ENCODE data around the genes POLR2L and TSPAN4.

DNA sequence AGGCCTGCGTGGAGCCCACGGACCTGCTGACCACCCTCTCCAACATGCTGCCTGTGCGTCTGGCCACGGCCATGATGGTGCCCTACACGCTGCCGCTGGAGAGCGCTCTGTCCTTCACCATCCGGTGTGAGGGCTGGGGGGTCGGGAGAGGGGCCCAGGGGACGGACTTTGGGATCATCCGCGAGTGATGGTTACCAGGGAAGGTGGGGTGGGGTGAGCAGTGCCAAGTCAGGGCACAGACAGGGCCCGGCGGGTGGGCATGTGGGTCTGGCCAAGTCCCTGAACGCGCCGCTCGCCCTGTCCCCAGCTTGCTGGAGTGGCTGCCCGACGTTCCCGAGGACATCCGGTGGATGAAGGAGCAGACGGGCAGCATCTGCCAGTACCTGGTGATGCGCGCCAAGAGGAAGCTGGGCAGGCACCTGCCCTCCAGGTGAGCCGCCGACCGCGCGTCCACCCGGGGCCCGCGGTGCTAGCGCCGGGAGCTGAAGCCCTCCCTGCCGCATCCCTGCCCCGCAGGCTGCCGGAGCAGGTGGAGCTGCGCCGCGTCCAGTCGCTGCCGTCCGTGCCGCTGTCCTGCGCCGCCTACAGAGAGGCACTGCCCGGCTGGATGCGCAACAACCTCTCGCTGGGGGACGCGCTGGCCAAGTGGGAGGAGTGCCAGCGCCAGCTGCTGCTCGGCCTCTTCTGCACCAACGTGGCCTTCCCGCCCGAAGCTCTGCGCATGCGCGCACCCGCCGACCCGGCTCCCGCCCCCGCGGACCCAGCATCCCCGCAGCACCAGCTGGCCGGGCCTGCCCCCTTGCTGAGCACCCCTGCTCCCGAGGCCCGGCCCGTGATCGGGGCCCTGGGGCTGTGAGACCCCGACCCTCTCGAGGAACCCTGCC lies 3.5 kb upstream of the CRACR2B start:
- PRO-cap, result no peak

DNA sequence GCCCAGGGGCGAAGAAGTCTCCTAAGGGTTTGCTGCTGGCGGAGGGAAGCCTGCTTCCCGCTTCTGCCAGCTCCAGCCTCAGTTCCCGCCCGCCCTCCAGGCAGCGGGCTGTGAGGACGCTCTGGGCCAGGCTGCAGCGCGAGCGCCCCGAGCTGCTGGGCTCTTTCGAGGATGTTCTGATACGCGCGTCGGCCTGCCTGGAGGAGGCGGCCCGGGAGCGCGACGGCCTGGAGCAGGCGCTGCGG lies 2.1 kb downstream of the CRACR2B start:
- PRO-cap, result unidirectional peak, plus-strand start at position 81 of the sequence

GRCh38 chr11:831488-831920 lies 1.2 kb upstream of the CD151 start:
- PRO-cap, result no peak

DNA sequence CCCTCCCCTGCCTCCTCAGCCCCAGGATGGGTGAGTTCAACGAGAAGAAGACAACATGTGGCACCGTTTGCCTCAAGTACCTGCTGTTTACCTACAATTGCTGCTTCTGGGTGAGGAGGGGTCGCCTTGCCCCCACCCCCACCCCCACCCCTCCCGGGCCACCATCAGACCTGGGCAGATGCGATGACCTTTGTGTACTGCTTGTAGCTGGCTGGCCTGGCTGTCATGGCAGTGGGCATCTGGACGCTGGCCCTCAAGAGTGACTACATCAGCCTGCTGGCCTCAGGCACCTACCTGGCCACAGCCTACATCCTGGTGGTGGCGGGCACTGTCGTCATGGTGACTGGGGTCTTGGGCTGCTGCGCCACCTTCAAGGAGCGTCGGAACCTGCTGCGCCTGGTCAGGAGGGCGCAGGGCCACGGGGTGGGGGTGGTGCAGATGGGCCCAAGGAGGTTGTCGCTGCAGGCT lies 3.3 kb downstream of the CD151 start:
- PRO-cap, result no peak

DNA sequence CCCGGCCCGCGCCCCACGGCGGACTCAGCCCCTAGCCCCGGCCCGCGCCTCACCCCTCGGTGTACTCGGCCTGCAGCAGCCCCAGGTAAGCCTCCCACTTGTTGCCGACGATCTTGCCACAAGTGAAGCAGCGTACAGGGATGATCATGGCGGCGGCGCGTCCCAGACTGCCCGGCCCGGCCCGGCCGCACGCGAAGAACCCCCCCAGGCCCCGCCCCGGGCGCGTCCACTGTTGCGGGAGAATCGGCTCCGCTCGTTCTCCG lies at the start of gene POLR2L:
TSS of gene POLR2L (minus strand) at position 169 of the 263 bp plus-strand sequence.
- PRO-cap, result bidirectional peak, plus-strand start at position 121 of the sequence, minus-strand start at position 169 of the sequence

- PRO-cap, result bidirectional peak, plus-strand start at chr11:842932, minus-strand start at chr11:842777
Observed at GRCh38 chr11:842624-843553, at the start of gene TSPAN4. Gene TSPAN4 (plus strand): TSS chr11:842852.

DNA sequence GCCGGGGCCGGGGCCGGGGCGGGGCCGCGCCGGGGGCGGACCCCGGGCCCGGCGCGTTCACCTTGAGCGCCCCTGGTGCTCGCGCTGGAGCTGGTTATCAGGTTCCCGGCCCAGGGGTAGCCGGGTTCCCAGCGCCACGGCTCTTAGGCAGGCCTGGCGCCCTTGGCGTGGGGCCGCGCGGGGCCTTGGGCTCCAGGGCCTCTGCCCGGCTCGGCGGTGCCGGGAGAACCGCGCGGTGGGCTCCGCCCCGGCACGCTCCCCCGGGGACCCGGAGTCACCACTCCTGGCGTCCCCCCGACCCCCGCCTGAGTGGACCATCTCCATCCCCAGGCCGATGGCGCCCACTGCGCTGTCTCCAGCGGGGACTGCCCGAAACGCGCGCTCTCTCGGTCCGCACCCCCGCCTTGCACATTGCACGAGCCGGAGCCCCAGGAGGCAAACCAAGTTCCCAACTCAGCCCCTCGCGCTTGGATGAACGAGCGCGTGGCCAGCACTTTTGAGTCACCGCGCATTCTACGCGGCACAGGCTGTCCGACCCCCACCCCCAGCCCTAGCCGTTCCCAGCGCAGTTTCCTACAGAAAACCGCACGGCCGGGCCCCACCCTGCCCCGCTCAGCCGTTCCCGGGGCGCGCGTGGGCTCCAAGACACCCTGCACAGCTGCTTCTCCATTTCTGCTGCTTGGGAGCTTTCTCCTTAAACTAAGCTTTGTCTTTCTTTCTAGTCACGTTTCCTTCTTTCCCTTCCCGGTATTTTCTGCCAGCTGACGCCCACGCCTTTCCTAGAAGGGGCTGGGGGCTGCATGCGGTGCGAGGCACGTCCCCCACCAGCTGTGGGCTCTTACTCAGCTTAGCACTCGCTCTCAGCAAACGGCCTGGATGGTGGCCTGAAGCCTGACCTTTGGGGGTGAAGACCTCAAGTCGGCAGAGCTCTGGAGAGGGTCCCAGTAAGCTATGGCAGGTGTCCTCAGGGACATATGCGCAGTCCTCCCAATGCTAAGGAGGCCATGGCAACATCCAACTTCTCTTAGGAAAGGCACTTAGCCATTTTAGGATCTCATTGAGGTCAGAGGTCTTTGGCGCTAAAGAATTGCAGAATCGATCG lies 689 bp upstream of the CHID1 start:
- PRO-cap, result bidirectional peak, plus-strand start at position 97 of the sequence, minus-strand start outside the sequence

- PRO-cap, result no peak
Observed at GRCh38 chr11:964304-965075, 38.8 kb downstream of the AP2A2 start.

DNA sequence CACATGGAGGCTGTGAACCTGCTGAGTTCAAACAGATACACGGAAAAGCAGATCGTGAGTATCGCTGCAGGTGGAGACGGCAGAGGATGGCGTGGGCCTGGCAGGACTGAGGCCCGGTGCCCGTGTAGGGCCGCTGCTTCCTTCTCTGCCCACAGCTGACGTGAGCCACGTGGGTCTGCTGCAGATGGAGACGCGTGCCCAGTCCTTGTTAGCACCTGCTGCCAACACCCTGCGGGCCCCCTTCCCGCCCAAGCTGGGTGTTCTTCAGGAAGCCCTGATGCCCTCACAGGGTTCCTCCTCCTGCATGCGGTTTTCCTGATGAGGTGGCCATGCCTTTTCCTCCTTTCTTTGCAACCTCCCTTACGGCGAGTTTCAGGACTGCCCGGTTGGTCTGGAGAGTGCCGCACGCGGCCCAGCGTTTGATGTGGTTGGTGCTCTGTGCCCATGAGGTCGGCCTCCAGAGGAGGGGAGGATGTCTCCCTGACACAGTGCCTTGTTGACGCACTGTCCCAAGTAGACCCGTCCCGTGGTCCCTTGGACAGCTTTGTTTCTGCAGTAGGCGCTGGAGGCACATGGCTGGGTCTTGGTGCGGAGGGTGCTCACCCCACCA lies 44.7 kb downstream of the AP2A2 start:
- PRO-cap, result no peak

GRCh38 chr11:986186-987079 lies 50.1 kb downstream of the MUC6 start:
- PRO-cap, result no peak

DNA sequence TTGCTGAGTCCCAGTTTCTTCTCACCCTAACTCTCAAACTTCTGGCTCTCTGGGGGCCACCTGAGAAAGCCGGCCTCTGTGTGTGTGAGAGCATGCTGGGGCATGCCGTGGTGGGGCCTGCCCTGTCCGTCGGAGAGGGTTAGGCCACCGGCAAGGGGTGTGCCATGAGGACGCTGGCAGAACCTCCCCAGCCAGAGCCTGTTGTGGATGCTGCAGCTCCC lies 43.8 kb downstream of the MUC6 start:
- PRO-cap, result no peak

DNA sequence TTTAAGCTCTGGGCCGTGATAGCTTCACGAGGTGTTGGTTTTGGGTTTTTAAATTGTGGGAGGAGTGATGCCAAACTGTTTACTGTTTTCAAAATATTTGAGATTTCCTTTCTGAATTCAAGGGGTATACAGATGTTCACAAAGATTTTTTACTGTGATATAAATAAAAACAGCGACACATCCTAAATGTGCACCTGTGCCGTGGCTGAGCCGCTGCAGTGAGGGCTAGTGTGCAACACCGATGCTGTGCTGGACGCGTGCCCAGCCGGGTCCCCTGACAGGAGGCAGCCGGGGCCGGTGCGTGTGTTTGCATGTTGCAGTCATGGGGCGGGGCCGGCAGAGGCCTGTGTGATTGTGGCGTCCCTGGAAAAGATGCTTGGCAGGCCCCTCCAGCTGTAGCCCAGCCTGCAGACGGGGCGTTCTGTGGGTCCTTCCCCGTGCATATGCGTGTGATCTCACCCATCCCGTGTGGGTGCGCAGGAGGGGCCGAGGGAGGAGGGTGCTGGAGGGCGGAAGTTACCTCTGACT lies 30.7 kb downstream of the MUC6 start:
- PRO-cap, result no peak

DNA sequence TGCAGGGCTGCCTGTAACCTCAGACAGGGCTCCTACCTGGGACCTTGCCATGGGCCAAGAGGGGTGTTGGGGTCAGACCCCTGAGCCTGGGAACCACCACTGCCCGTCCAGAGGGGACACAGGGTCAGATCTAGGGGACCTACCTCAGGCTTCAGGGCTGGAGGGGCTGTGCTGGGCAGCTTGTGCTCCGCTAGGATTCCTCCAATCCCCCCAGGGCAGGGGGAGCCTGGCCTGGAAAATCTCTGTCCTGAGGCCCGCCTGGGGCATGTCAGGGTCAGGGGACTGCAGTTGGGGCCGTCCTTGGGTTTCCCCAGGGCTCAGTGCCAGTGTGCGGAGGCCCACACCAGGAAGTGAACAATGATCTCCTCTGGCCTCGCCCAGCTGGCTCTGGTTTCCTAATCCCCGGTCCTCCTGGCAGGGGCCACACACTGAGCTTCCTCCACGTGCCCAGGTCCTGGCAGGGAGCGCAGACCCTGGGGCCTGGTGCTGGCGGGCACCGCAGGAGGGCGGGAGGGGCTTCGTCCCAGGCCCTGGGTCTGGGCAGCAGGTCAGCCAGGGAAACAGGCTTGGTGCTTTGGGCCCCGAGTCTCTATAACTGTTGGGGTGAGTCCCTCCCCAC lies 36.7 kb upstream of the MUC6 start:
- PRO-cap, result no peak

DNA sequence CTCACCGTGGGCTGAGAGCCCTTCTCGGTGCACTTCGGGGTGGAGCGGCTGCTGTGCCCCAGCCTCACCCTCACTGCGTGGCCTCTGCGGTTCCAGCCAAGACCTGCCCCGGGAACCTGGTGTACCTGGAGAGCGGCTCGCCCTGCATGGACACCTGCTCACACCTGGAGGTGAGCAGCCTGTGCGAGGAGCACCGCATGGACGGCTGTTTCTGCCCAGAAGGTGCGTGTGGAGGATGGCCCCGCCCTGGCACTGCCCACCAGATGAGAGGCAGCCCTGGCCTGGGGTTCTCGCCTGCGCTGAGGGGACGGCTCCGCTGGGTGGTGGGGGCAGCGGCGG lies 45.0 kb upstream of the MUC6 start:
- PRO-cap, result no peak

- PRO-cap, result no peak
Observed at GRCh38 chr11:1108304-1108808, 49.4 kb upstream of the MUC5AC start.

DNA sequence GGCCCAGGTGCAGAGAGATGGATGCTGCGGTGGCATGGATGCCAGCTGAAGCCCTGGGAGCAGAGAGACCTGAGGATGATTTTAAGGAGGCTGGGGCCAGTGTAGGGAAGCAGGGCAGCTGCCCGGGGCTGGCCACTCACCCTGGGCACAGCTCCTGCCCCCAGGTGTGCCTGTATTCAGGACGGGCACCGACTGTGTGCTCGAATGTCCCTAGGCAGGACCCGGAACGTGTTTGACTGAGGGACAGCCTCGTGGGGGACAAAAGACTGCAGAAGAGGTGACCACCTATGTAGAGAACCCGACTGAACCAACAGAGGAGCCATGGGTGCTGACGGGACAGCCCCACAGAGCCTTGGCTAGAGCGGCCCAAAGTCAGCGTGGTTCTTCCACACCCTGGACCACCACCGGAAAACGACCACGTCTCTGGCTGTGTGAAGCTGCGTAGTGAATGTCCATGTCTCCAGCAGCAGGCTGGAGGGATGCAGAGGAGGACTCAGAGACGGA lies 17.8 kb upstream of the MUC5B start:
- PRO-cap, result no peak

DNA sequence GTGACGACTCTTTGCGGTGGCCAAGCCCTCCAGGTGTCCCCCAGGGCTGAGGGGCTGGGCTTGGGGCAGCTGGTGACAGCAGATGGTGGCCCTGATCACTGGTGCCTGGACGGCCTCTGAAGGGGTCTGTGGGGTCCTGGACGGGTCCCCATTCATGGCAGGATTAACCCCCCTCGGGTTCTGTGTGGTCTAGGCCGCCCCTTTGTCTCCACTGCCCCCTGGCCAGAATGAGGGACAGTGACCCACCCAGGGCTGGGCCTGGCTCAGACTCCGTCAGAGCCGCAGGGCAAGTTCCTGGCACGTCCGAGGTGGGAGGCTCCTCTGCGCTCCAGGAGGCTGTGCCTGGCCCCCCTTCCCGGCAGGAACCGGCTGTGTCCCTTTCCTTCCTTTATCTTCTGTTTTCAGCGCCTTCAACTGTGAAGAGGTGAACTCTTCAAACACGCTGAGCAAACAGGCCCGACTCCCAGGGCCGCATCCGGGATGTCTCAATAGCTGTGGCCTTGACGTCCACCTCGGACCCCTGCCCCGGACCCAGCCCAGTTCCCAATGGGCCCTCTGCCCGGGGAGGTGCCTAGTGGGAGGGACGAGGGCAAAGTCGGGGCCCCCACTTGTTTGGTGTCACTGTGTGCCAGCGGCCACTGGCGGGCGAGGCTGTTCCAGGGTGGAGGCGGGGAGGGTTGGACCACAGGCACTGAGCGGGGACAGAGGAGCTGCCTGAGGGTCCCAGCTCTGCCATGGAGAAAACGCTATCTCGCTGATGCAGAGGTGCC lies 3.1 kb upstream of the MUC5B start:
- PRO-cap, result no peak

GRCh38 chr11:1233590-1234086 lies 10.8 kb downstream of the MUC5B start:
- PRO-cap, result no peak

DNA sequence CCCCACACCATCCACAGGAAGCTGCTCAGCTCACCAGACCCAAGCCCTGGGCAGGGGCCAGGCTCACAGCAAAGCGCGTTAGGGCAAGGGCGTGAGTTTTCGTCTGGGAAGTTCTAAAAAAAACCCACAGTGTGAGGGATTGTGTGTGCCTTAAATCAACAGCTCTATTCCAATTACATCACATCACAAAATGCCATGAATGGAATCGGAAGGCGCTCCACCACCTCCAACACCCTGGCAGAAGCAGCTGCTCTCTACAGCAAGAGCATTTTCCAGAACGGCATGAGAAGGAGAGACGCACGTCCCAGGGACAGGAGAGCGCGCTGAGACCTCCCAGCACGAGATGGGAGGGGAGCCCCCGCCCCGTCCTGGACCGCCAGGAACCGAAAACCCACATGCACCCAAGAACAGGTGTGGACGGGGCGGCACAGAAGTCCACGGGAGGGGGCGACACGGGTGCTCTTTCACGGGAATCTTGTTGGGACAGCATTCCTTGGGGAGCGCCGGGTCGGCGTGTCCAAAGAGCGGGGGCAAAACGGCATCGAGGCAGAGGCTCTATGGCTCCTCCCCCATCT lies 32.9 kb downstream of the TOLLIP start:
- PRO-cap, result no peak

DNA sequence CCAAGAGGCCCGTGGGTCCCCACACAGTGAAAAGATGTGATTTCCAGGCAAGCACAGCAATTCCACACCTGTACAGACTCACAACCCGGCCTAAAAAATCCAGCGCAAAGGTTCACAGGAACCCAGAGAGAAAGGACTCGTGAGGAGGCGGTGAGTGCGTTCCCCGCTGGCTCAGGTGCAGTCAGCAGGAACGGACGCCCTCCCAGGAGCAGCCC lies 4.4 kb downstream of the TOLLIP start:
- PRO-cap, result no peak